Mesenchymal stem cell of the bone marrow (primary cell): ENCODE data around the gene TNIP1.

- CAGE, long polyA plus RNA, result no peak
Observed at GRCh38 chr5:149792936-149793819, 63.1 kb downstream of the PPARGC1B start.

DNA sequence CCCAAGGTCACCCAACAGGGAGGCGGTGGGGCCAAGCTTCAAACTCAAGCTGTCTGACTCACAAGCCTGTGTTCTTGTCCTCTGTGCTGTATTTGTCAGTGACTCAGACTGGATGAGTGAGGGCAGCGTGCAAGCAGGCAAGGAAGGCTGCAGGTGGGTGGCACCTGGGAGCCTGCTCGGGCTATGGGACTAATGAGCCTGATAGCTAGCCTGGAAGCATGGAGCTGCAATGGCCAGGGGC is 105.4 kb downstream of the PDE6A start:
- CAGE, long polyA plus RNA, result no peak

- CAGE, long polyA plus RNA, result no peak
Observed at GRCh38 chr5:149872367-149873060, 72.1 kb downstream of the PDE6A start.

DNA sequence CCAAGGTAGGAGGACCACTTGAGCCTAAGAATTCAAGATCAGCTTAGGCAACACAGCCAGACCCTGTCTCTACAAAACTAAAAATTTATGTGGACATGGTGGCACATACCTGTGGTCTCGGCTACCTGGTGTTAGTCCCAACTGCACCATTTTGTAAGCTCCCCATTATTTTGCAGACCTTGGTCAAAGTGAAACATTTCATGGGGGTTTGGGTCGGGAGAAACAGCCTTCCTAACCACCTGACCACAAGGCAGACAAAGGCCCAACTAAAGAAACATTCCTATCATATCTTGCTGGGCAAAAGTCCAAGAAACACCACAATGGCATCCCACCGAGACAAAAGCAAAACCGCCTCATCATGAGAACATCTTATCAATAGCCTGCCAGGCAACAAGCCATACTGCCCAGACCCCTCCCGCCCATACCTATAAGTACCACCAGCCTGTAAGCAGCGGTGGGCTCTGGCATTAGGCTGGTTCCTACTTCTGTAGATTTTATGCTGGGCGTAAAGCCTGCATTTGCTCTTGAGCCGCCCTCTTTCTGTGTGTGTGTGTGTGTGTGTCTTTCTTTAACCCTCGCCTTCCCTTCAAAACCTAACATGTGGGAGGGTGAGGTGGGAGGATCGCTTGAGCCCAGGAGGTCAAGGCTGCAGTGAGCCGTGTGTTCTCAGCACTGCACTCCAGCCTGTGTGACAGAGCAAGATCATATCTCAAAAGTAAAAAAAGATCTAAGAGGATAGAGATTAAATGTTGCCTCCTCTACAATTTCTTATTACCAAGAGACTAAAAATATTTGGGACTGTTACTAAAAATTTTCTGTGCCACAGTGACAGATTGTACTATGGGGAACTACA is 56.9 kb downstream of the PDE6A start:
- CAGE, long polyA plus RNA, result no peak

DNA sequence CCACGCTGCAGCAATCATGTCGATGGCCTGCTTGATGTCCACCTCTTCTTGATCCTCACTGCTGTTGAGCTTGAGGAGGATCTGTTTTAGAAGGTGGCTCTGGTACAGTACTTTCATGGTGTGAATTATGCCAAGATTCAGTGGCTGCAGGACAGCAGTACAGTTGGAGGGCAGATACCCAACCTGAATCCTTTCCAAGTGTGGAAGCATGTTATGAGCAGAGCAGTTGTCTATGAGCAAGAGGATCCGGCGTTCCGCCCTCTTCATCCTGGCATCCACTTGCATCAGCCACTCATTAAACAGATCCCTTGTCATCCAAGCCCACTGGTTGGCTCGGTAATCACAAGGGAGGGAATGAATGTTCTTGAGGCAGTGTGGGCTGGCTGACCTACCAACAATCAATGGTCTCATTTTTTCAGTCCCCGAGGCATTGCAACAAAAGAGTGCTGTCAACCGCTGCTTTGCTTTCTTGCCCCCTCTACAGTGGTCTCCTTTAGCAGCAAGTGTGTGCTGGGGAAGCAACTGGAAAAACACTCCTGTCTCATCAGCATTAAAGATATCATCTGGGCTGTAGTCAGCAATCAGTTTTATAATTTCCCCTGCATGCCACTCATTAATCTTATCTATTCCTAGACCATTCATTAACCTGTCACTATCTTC is 5.1 kb downstream of the TIGD6 start:
- CAGE, long polyA plus RNA, result no peak

DNA sequence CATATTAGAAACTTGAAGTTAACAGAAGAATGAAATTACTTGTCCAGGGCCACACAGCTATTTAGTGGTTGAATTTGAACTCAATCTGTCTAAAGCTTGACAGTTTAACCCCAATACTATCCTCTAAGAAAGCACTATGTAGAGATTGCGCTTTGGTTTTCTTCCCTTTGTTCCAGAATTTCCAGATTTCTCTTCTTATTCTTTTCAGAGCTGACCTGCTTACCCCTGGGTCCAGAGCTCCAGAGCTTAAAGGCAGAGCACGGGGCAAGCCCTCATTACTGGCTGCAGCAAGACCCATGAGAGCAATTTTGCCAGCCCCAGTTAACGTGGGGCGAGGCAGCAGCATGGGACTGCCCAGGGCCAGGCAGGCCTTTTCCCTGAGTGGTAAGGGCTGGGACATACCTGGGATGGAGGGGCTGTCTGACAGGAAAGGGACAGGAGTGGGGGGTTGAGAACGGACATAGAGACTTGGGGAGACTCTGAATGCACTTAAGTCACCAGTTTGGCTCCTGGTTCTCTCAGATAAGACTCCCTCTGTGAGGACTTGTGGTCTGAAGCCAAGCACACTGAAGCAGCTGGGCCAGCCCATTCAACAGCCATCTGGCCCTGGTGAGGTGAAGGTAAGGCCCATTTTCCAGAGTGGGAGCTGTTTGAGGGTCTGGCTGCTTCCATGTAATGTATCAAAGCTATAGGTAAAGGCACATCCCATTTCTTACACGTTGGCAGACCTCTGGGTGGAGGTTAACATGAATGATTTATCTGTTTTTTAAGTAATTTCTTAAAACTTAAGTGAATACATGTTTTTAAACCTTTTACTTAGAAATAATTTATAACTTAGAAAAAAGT is 26.2 kb downstream of the HMGXB3 start:
- CAGE, long polyA plus RNA, result no peak

GRCh38 chr5:150146716-150147193 is 8.9 kb downstream of the PDGFRB start:
- CAGE, long polyA plus RNA, result no peak

GRCh38 chr5:150349628-150350391 is 7.7 kb upstream of the TCOF1 start:
- CAGE, long polyA plus RNA, result no peak

DNA sequence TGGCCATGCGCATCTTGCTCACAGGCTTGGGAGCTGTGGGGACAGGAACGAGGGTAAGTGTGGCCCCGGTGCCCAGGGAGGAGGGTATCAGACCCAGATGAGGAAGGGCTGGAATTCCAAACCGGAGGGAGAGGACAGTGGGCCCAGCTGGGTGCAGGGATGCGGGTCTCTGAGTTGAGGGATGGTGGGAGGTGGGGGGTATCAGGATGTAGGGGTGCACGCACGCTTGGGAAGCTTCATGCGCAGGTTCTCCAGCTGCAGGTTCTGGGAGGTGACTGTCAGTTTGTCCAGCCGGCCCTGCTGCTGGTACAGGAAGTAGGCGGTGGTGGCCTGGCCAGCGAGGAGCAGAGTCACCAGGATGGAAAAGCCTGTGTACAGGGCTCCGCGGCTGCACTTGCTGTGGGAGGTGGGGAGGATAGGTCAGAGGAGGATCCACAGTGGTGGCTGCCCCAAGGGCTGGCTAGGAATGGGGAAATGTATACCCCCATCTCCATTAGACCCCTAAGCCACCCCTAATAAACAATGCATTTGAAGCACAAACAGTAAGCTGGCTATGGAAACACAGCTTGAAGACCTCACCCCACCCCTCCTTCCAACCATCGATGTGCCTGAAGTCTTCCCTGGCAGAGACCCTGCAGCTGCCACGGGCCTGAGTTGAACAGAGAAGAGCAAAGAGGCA is 5.6 kb downstream of the CD74 start:
- CAGE, long polyA plus RNA, result no peak

DNA sequence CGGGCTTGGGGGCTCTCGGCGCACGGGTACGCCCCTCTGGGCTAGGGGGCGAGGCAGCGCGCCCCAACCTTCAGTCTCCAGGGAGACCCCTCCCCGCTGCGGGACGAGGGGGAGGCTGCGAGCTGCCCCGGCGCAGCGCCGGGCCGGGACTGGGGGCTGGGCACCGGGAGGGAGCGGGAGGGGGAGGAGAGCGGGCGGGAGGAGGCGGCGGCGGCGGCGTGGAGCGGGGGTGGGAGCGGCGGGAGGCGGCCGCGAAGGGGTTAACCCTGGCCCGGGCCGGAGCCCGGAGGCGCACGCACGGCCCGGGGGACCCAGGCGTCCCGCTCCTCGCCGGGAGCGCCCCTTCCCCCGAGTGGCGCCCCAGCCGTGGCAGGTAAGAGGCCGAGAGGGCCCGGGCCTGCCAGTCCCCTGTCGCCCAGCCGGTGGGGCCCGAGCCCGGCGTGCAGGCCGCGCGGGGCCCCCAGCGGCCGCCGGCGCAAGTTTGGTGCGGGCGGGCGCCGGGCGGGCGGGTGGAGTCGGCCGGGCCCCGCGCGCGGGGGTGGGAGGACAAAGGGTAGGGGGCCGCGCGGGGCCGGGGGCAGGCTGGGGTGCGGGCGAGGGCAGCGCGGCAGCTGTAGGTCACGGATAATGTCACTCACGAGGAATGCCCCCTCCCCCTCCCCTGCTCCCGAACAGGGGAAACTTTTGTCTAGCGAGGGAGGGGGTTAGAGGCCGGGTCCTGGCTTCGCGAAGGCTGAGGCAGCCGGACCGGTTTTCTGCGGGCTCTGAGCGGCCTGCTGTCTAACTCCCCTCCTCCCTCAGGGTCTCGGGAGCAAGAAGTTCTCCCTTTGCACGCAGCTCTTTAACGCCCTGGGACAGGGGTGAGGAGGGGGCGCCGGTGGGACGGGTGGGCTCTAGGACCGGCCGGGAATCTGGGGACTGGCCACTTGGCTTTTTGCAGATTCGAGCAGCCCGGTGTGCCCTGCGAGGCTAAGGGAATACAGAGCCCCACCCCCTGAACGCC is 21.6 kb upstream of the NDST1 start:
- CAGE, long polyA plus RNA, result no peak

- CAGE, long polyA plus RNA, result no peak
Observed at GRCh38 chr5:150504862-150505258, 3.1 kb upstream of the NDST1 start.

- CAGE, long polyA plus RNA, result no peak
Observed at GRCh38 chr5:150506409-150506927, 1.5 kb upstream of the NDST1 start.

DNA sequence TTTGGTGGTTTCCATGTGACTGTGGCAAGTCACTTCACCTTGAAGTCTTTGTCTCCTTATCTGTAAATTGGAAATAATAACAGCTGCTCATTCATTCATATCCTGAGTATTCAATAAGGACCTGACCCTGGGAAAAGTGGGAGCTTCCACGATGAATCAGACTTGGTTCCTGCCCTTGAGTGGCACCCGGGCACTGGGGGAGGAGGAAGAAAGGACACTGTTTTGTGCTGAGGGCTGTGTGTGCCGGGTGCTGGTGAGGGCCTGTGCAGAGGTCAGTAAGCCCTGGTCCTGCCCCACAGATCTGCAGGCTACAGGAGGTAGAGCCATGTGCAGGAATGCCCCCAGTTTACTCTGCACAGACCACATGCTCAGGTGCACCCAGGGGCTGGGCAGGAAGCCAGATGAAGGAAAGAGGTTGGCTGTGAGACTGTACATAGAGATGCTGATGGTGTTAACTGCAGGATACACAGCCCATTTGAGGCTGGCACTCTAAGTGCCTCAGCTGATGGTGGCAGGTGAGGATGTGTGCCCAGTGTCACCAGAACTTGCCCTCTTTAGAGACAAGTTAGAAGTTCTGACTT is 6.9 kb downstream of the NDST1 start:
- CAGE, long polyA plus RNA, result no peak

DNA sequence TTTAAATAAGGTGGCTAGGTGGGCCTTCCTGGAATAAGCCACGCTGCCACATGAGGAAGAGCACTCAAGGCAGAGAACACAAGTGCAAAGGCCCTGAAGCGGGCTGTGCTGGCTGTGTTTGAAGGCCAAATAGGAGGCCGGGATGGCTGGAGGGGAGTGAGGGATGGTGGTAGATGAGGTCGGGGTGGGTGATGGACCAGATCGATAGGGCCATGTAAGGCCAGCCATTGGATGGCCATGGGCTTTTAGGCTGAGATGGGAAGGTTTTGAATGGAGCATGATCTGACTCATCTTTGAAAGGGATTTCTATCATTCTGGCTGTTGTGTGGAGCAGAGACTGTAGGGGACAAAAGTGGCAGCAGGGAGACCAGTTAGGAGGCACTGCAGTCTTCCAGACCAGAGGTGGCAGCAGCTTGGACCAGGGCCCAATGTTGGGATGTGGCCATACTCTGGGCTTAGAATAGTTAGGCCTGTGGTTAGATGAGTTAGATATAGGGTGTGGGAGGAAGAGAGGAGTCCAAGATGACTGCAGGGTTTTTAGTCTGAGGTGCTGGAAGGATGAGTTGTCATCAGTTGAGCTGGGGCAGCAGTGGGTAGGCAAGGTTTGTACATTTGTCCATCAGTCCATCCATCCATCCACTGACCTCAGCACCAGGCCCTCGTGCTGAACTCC is 30.3 kb downstream of the NDST1 start:
- CAGE, long polyA plus RNA, result no peak

DNA sequence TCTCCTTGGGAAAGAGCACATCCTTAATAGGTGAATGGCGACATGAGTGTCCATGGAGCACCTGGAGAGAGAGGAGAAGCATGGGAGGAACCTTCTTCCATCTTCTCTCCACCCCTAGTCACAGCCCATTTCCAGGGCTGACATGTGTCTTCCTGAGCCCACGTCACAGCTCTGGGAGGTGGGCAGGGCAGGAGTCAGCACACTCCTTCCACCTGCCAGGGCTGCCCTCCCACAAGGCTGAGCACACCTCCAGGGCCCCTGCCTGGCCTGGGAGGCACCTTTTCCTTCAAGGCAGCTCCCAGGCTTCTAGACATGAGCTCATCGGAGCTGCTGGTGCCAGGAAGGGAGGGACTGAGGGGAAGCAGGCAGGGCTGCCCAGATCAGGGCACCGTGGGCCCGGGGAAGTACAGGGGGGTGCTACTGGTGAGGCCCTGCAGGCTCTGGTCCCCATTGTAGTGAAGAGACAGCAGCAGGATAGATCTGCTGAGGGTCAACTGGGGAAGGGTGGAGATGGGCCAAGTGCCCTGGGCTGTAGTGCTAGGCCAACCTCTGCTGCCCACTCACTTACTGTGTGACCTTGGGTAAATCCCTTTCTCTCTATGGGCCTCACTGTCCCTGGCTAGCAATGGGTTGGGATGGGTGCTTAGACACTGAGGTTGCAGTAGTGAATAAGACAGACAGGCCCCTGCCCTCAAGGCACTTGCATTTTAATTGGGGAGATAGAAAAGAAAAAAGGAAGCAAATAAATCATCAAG is 13.5 kb upstream of the SYNPO start:
- CAGE, long polyA plus RNA, result no peak

- CAGE, long polyA plus RNA, result no peak
Observed at GRCh38 chr5:150652009-150652339, 9.1 kb upstream of the MYOZ3 start.

GRCh38 chr5:150656385-150657366 is 4.4 kb upstream of the MYOZ3 start:
- CAGE, long polyA plus RNA, result no peak

GRCh38 chr5:150699410-150699880 is 1.4 kb downstream of the RBM22 start:
- CAGE, long polyA plus RNA, result no peak

- CAGE, long polyA plus RNA, result no peak
Observed at GRCh38 chr5:150790091-150790866, 11.7 kb downstream of the SMIM3 start.

DNA sequence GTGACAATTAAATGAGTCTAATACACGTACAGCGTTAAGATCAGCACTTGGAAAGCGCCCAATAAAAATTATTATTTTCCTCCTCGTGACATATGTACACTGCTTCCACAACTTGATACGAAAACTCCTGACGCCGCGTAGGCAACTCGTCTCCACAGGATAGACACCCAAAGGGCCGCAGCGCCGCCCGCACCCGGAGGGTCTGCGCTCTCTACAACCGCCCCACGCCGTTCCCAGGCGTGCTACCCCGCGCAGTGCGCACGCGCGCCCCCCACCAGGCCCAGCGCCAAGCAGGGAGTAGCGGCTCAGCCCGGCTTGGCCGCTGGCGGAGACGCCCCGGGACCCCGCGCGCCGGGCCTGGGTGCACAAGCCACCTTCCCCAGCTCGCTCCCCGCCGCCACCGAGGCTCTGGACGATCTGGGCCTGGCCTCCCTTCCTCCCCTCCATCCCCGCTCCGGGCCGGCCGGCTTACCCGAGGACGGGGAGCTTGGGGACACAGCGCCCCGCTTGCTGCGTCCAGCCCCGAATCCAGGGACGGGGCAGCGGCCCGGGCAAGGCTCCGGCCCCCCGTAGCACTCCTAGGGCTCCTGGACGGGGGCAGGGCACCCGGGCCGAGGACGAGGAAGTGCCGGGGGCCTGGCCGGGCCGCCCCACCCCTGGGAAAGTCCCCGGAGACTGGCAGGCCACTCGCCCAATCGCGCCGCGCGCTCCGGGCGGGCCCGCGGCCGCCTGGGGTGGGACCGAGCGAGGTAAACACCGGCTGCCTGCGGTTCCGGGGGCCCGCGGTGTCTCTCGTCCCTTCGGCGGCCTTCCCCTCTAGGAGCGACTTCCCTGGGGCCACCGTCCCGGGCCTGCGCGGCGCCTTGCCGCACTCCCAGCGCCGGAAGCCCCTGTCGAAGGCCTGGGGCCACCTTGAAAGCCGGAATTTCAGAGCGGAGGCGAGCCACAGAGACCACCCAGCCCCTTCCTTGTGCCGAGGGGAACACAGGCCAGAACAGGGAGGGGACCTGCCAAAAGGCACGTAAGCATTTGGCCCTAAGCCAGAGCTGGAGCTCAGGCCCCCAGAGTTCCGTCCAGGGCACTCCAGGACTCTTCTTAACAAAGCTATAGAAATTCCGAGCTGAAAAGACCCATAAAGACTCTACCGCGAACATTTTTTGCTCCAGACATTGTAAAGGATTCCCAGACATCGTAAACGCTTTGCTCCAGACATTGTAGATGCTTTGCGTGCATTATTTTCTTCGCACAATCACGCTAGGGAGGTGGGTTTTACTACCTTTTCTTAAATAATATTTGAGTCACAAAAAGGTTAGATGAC is at the start of gene TNIP1:
TSS of gene TNIP1 (minus strand) at position 627 of the 1,318 bp plus-strand sequence.
- CAGE, long polyA plus RNA, result no peak